Breast epithelium (tissue), 2 donors: ENCODE data around the genes AGO1 and STK40.

DNA sequence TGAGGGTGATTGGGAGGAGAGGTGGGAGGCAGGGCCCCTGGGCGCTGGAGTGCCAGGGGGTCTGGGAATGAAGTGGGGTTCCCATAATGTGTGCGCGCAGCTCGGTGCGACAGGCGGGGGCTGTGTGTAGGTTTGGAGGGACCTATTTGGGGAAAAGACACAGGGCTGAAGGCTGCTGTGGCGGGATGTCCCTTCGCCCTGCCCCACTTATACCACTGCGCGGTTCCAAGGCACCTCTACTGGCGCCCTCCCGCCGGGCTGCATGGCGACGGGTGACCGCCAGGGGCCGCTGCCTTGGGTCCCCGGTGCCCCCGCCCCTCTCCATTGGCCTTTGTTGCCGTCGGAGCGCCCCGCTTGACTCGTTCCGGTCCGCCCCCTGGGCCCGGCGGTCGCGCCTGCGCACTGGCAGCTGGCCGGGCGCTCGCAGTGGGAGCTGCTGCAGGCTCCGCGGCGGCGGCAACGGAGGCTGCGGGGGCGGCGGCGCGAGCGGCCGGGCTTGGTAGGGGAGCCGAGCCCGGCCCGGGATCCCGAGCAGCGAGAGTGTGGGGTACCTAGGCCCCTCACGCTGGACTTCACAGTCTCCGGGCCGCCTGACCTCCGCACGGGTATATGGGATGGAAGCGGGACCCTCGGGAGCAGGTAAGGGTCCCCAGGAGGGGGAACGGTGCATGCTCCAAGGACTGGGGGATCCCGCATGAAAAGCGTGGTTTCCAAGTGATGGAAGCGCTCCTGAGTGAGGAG is at the start of gene AGO1:
Gene AGO1 (plus strand): TSS at position 402 of the 741 bp plus-strand sequence.
- PRO-cap, result bidirectional peak, plus-strand start at position 402 of the sequence, minus-strand start at position 262 of the sequence
- RAMPAGE, long total RNA, 2 experiments, result no peak in any of the 2 experiments

GRCh38 chr1:35886002-35886557 is 3.1 kb downstream of the AGO1 start:
- PRO-cap, result no peak
- RAMPAGE, long total RNA, 2 experiments, result no peak in any of the 2 experiments

GRCh38 chr1:35915222-35915706 is 15.6 kb upstream of the AGO3 start:
- PRO-cap, result no peak
- RAMPAGE, long total RNA, 2 experiments, result no peak in any of the 2 experiments

DNA sequence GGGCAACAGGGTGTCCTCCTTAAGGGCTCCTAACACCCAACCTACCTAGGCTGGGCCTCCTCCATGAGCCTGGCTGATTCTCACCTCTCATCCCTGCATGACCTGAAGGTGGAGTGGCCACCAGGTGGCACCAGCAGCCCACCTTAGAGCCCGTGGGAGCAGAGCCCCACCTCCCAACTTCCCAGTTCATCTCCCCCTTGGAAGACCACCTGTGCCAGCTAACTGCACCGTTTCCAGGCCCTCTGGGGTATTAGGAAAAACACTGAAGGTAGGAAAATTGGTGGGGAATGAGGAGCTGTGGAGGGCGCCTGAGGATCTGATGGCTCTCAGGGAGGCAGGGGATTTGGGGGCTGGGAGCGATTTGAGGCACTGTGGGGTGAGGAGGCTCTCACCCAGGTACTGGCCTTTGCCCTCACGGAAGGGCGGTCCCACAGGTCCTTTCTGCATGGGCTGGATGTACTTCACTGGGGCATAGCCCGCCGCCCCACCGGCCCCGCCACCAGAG is 11.0 kb downstream of the ADPRS start:
- PRO-cap, result no peak
- RAMPAGE, long total RNA, 2 experiments, result no peak in any of the 2 experiments

GRCh38 chr1:36150110-36150627 is 883 bp upstream of the TRAPPC3 start:
- PRO-cap, result no peak
- RAMPAGE, long total RNA, 2 experiments, result no peak in any of the 2 experiments

DNA sequence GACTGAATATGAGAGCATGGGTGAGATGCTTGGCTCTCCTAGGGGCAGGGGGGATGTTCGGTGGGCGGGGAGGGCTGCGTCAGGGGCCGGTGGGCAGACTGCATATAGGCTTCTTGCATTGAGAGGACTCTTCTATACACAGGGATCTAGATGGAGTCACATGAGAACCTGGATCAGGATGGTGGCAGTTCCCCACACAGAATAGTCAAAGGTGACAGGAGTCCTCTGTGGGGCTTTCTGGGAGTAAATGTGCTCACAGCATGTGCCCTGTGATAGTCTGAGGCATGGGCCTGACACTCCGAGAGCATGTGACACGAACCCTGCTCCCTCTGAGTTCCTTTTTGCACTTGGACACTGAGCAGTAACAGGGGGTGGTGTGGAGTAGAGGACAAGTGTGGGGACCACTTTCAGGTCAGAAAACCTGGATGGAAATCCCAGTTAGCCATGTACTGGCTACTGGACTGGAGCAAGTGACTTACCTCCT is 2.2 kb downstream of the MAP7D1 start:
- PRO-cap, result no peak
- RAMPAGE, long total RNA, 2 experiments, result no peak in any of the 2 experiments

DNA sequence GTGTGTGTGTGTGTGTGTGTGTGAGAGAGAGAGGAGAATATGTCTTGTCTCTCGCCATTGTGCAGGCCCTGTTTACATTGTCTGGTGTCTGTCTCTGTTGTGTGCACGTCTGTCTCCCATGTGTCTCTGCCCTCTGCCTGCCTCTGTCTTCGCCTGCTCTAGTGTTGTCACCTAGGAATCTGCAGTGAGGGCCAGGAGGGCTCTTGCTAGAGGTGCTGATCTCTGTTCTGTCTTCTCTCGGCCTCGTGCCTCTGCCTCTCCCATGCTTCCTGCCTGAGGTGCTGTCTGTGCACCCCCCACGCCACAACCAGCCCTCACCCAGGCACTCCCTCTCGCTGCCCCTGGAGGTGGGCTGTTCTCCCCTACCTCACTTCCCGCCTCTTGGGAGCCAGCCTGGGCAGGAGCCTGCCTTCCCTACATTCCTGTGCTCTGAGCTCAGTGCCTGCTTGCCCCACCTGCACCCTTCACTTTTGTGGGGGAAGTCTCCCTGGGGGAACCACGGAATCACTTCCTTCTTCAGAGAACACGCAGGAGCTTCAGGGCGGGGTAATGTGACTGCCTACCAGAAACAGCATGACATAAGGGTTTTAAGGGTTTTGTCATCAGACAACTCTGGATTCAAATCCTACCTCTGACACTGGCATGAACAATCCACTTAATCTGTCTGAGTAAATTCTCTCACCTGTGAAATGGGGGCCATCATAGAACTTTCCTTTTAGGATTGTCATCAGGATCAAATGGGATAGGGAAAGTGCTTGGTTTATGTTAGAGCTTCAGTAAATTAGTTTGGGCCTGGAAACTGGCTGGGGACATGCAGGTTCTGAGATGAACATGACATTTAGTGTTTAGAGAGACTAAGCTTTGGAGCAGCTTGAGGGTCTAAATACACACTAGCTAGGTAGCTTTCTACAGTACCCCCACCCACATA is 6.2 kb downstream of the MAP7D1 start:
- PRO-cap, result no peak
- RAMPAGE, long total RNA, 2 experiments, result start-site peak on the minus strand in 1 of 2 experiments, centred at position 331 of the sequence, 20 reads per replicate

DNA sequence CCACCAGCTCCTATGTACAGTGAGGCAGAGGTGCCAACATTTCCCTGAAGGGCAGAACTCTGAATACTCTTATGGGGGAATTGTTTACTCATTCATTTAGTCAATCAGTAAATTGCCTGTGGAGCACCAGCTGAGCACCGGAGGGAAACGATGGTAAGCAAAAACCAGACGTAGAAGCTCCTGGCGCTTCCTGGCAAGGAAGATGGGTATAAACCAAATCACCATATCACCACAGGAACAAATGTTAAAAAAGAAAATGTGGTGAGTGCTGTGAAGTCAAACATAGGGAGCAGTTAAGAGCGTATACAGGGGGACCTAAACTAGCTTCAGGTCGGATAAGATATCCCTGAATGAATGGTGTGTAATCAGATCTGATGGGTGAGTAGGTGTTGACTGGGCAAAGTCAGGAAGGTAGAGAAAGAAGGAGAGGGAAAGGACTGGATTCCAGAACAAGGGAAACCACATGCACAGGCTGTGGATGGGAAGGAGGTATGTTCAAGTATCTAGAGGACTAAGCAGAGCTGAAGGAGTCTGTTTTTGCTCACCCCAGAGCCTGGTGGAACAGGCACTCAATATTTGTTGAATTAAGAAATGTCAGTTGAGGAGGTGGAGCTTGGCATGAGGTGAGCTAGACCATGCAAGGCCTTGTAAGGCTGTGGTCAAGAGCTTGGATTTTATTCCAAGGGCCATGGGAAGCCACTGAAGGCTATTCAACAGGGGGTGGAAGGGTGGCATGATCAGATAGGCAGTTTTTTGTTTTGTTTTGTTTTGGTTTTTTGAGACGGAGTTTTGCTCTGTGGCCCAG is 27.3 kb downstream of the MAP7D1 start:
- PRO-cap, result no peak
- RAMPAGE, long total RNA, 2 experiments, result no peak in any of the 2 experiments

DNA sequence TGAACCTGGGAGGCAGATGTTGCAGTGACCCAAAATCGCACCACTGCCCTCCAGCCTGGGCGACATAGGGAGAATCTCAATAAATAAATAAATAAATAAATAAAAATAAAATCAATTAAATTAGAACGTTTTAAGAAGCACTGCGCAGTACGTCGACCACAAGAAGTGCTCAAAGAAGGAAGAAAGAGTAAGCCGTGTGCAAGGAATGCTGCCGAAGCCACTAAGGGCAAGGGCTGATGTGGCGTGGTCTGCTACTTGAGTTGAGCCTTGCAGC is 1.3 kb upstream of the THRAP3 start:
- PRO-cap, result no peak
- RAMPAGE, long total RNA, 2 experiments, result no peak in any of the 2 experiments

GRCh38 chr1:36352814-36353485 is 29.5 kb upstream of the EVA1B start:
- PRO-cap, result no peak
- RAMPAGE, long total RNA, 2 experiments, result no peak in any of the 2 experiments

- PRO-cap, result no peak
- RAMPAGE, long total RNA, 2 experiments, result no peak in any of the 2 experiments
These were observed 18.7 kb downstream of the STK40 start for GRCh38 chr1:36367107-36367405.

- PRO-cap, result no peak
- RAMPAGE, long total RNA, 2 experiments, result no peak in any of the 2 experiments
These were observed 15.6 kb downstream of the STK40 start for GRCh38 chr1:36369879-36370693.

- PRO-cap, result no peak
- RAMPAGE, long total RNA, 2 experiments, result no peak in any of the 2 experiments
These were observed 4.5 kb downstream of the STK40 start for GRCh38 chr1:36380861-36381953.

GRCh38 chr1:36385548-36386090 is at the start of gene STK40:
Gene STK40, minus strand, starts transcription at chr1:36385924.
- PRO-cap, result bidirectional peak, plus-strand start at chr1:36386165, minus-strand start at chr1:36385893
- RAMPAGE, long total RNA, 2 experiments, result no peak in any of the 2 experiments

DNA sequence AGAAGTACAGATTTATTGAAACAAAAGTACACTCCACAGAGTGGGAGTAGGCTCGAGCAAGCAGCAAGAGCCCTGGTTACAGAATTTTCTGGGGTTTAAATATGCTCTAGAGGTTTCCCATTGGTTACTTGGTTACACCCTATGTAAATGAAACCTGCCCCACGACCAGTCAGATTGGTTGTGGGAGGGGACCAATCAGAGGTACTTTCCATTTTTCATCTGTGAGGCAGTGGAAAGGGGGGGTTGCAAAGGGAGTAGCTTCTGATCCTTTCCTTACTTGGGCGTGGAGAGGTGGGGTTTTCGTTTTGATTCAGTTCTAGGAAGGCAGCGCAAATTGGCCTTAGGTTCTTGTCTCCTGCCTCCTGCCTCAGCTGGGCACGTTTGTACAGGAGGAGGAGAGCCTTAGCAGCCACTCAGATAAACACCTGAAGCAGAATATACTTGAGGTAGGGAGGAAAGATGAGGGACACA is 14.2 kb upstream of the LSM10 start:
- PRO-cap, result no peak
- RAMPAGE, long total RNA, 2 experiments, result no peak in any of the 2 experiments

DNA sequence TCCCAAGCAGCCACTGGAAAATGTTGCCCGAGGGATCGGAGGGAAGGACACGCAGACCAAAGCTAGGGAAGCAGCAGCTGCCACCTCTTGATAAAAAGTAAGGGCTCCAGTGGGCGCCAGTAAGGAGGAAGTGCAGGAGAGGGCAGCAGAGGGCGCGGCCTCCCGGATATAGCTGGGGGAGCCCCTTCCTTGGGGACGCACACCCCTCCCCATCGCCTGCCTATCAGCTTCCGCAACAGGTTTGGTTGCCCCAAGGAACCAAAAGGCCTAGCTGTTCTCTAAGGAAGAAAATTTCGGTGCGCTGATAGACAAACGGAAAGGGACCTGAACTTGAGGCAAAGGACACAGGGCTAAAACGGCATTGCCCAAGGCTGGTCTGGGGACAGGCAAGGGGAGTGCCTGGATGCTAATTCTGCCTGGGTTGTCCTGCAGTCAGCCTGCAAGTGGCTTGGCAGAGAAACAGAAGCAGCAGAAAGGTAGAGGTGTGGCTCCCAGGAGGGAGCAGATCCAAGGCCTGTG is 1.8 kb upstream of the GRIK3 start:
- PRO-cap, result no peak
- RAMPAGE, long total RNA, 2 experiments, result no peak in any of the 2 experiments

DNA sequence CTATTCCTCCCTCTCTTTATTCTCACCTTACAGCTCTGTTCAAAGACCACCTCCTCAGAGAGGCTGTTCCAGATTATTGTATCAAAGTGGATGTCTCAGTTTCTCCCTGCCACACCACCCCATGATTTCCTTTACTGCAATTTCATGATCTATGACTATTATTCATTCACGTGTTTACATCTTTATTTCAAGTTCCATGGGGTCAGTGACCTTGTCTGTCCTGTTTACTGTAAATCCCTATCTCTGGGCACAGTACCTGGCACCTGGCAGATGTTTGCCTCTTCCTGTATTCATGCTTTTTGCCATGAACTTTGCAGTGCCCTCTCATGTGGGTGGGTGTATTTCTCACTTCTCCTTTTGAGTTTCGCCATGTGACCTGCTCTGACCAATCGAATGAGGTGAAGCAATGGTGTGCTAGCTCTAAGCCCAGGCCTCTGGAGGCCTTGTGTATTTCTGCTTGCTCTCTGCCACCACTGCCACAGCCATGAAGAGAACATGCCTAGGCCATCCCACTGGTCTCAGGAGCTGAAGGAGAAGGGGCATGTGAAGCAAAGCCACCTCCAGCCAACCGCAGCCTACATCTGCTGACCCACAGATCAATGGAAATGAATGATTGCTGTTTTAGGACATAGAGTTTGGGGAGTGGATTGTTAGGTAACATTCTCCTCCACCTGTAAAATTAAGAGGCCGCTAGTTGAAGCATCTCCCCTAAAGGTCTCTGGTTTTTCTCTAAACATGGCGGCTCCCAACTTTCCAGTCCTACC is 185.5 kb upstream of the ZC3H12A start:
- PRO-cap, result no peak
- RAMPAGE, long total RNA, 2 experiments, result no peak in any of the 2 experiments

GRCh38 chr1:37473938-37474262 is 480 bp upstream of the ZC3H12A start:
- PRO-cap, result no peak
- RAMPAGE, long total RNA, 2 experiments, result no peak in any of the 2 experiments

- PRO-cap, result bidirectional peak, plus-strand start at chr1:37479996, minus-strand start at chr1:37479699
- RAMPAGE, long total RNA, 2 experiments, result no peak in any of the 2 experiments
These were observed 5.2 kb downstream of the ZC3H12A start for GRCh38 chr1:37479558-37479912.

GRCh38 chr1:37484416-37485093 is 10.2 kb downstream of the ZC3H12A start:
- PRO-cap, result no peak
- RAMPAGE, long total RNA, 2 experiments, result no peak in any of the 2 experiments